Measurements from ENCODE around the gene NAP1L1.

GRCh38 chr12:75724876-75725463 is 213.6 kb upstream of the KRR1 start:
- RRBS: no CpG with 5 or more reads among the region's 7 CpGs

GRCh38 chr12:75783078-75783553 is 271.7 kb upstream of the KRR1 start:
- RRBS: no CpG with 5 or more reads among the region's 5 CpGs

DNA sequence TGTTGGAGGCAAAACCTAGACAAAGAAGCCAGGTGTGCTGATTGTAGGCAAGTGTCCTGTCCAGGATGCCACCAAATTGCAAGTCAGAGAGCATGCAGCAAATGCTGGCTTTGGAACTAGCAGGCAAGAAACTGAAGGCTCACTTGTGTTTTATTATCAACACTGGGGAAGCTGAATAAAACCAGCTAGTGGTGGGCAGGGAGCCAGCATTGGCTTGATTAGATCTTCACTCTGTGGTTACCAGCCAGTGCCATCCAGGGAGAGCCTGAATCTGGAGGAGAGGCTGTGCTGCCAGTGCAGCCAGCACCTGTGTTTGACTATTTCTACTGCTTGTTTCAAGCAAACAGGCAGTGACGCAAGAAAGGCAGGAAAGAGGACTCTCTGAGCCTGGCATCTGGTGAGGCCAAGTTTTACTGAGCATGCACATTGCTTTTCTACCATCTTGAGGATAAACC is 273.1 kb upstream of the KRR1 start:
- RRBS: no CpG with 5 or more reads among the region's 1 CpG

DNA sequence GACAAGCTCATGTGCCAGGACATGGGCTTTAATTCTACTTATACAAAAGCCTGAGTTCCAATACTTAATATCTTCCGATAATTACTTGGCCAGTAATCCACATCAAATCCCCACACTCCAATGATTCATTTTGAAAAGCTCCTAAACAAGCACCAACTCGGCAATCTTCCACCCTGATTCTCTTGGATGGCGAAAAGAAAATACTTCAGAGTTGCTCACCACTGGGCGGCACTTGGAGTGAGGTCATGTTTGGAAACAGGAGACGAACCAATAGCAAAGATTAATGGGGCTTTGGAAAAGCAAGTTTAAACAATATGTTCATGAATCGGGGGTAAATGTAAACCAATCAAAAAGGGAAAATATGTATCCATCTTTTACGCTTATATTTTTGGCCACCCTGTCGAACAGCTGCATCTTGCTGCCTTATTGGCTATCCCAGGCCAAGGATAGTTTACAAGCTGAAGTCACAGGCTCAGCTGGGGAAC is 263.7 kb downstream of the NAP1L1 start:
- RRBS: no CpG with 5 or more reads among the region's 8 CpGs

GRCh38 chr12:75877985-75878772 is 206.3 kb downstream of the NAP1L1 start:
- RRBS: no CpG with 5 or more reads among the region's 9 CpGs

GRCh38 chr12:76028995-76029506 is 55.4 kb downstream of the NAP1L1 start:
- RRBS: no CpG with 5 or more reads among the region's 2 CpGs

GRCh38 chr12:76048685-76049516 is 35.6 kb downstream of the NAP1L1 start:
- RRBS: no CpG with 5 or more reads among the region's 8 CpGs

GRCh38 chr12:76050143-76050863 is 34.2 kb downstream of the NAP1L1 start:
- RRBS: no CpG with 5 or more reads among the region's 6 CpGs

- RRBS: no CpG with 5 or more reads among the region's 8 CpGs
Observed at GRCh38 chr12:76059622-76060814, 24.5 kb downstream of the NAP1L1 start.

GRCh38 chr12:76079802-76080484 is 4.5 kb downstream of the NAP1L1 start:
- RRBS: no CpG with 5 or more reads among the region's 3 CpGs

DNA sequence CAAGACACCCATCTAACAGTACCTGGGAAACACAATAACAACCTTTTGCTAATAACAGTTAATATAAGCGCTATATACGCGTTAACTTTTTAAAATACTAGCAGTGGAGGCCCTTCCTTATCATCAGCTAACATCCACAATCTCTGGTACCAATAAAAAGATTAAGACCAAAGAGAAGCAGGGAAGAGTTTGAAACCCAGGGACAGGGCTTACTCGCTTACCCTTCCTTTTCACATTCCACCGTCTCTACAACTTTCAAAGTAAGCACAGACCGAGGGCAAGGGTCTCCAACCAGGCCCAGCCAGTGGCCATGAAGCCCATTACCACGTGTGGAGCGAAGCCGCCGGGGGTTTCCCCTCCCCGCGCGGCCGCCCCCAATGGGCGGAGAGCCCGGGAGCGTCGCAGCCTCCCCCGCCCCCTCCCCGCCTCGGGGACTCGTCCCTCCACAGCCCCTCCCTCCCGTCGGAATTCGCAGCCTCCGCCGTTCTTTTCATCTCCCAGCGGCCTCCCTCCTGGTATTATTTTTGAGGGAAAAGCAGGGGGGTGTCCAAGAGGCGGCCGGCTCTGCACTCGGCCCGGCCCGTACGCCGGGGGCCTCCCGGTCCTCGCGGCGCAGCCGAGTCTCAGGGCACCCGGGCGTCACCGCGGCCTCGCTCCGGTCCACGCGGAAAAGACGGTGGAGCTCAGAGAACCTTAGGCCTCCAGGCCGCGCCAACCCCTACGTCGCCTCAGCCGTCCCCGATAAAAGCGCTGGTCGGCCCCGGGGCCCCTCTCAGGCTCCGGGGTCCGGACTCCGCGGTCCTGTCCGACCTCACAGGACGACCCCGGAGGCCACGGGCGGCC is 652 bp downstream of the NAP1L1 start:
- RRBS: 1% methylated on average over 16 of the region's 67 CpGs

DNA sequence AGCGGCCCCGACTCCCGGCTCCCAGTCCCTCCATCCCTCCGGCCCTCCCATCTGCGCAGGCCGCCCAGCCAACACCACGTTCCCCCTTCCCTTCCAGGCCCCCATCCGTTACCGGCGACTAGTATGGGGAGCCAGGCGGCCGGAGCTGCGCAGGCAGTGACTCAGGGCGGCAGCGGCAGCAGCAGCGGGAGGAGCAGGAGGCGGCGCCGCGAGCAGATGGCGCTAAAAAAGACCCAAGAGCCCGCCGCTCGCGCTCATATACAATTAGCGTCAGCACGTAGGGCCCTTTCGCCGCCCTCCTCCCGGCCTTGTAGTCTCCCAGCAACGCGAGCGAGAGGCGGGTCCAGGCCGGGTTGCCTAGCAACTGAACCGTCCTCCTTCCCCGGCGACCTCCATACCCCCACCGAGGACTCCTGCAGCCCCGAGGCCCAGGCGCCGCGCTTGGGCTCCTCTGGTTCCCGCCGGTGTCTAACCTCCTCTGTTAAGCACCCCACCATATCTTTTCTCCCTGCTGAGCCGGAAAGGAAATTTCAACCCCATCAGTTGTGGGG is at the start of gene NAP1L1:
Gene NAP1L1 (minus strand): TSS at position 231 of the 551 bp plus-strand sequence.
- RRBS: 2% methylated on average over 20 of the region's 46 CpGs

DNA sequence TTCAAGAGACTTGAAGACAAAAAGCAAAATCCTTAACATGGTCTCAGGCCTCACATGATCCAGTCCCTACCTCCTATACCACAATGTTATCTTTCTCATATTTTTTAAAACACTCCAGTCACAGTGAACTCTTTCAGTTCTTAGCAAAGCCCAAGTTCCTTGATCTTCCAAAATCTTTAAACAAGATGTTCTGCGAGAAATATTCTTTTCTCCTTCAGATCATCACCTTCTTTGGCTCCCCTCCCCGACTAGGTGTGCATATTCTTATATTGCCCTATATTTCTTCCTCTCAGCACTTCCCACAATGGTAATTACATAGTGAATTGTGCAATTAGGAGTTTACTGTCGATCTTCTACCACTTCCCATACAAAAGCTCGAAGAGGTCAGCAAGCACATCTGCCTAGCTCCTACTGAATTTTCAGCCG is 16.8 kb downstream of the OSBPL8 start:
- RRBS: no CpG with 5 or more reads among the region's 5 CpGs

DNA sequence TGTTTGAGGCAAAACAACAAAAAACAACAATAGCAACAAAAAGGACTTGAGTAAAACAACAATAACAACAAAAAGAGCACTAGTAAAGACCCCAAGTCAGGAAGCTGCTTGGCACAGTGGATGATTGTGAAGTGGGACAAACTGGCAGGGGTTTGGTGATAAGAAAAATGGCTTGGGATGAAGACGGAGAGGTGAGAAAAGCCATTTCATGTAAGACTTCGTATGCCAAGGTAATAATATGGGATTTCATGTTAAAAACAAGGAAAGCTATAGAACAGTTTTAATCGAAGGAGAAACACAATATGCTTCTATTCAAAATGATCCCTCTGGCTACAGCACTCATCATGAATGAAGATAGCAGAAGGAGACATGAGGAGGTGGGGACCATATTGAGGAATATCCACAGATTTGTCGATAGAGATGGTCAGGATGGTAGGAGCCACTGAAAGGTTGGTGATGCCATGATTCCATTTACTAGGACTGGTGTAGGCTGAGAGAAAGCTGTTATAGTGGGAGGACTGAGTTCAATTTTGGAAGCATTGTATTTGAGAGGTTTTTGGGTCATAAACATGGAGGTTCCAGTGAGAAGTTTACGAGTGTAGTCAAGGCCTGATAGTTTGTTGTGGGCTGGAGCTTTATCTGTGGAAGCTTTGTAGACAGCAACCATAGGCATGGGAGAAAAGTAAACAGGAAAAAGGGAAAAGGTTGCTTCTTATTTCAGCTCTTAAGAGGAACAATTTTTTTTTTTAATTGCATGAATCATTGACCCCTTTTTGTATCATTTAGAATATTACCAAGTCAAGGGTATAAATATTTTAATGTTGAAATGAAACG is 103.8 kb upstream of the NAV3 start:
- RRBS: no CpG with 5 or more reads among the region's 6 CpGs

DNA sequence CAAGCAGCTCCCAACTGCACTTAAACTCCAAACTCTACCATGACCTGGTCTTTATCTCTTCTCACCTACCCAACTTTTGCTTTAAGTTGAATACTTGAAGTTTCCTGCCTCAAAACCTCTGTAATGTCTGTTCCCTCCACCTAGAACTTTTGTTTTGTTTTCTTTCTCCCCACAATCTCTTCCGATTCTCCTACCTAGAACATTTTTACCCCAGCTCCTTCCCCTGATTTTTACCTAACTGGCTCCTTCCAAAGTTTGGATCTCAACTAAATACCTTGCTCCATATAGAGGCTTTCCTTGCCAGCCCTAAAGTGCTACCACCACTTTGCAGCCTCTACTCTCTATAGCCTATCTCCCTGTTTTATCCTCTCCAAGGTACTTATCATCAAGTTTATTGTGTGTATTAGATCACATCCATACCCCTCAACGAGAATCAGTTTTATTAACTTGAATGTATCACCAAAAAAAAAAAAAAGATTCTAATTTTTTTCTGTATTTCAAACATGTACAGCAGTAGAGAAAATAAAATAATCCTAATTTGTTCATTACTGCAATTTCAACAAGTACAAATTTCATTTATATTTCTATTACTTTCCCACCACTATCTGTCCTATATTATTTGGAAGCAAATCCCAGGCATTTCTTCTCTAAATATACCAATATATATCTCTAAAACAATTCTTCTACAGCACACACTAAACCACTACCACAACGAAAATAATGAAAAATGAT is 18.3 kb downstream of the PAWR start:
- RRBS: no CpG with 5 or more reads among the region's 3 CpGs

DNA sequence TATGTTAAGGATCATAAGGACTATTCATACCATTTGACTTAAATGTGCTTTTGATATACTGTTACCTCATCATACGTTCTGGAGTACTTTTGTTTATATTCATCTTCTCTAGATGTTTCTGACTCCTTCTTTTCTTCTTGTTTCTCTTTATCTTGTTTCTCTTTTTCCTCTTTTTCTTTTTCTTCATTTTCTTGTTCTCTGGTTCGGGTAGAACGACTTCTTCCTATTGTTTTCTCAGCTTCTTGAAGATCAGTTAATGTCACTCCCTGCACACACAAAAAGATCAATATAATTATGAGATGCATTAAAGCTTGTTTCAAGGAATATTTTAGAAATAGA is 106.3 kb upstream of the PAWR start:
- RRBS: no CpG with 5 or more reads among the region's 3 CpGs

- RRBS: no CpG with 5 or more reads among the region's 15 CpGs
Observed at GRCh38 chr12:79933303-79934260, 1.3 kb downstream of the PPP1R12A start.

DNA sequence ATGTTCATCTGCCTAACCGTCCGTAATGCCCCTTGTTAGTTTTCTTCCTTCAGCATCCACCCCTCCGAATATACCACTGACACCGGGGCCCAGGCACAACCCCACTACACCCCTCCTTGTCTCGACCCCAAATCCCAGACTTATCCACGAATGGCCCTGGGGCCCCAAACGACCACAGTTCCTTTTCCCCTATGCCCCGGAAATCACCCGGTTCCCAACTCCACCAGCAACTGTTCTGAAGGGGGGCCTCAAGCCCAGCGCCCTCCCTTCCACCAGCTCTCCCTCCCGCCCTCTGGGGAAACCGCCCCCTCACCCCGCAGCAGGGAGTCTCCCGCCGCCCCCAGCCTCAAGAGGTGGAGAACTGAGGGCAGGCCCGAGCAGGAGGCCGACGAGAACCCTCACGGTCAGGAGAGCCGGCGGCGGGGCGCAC is 621 bp downstream of the PPP1R12A start:
- RRBS: no CpG with 5 or more reads among the region's 23 CpGs

- RRBS: no CpG with 5 or more reads among the region's 2 CpGs
Observed at GRCh38 chr12:80704362-80704964, 3.0 kb upstream of the MYF6 start.

- RRBS: 25% methylated on average over 1 of the region's 17 CpGs
Observed at GRCh38 chr12:80714018-80714574, 2.6 kb upstream of the MYF5 start.

All from GM19239 (cell line).